Daoy (cell line): ENCODE measurements around a stretch of chr4.

- RAMPAGE, long total RNA, result no peak
Observed at GRCh38 chr4:99946911-99947638, 657 bp upstream of the DNAJB14 start.

- RAMPAGE, long total RNA, result no peak
Observed at GRCh38 chr4:99950410-99951102, 481 bp upstream of the H2AZ1 start.

- RAMPAGE, long total RNA, result no peak
Observed at GRCh38 chr4:100095936-100096318, 94.3 kb downstream of the DDIT4L start.

GRCh38 chr4:101037718-101038394, 309.5 kb downstream of the PPP3CA start:
- RAMPAGE, long total RNA, result no peak

- RAMPAGE, long total RNA, result no peak
Observed at GRCh38 chr4:101191581-101192067, 155.7 kb downstream of the PPP3CA start.

- RAMPAGE, long total RNA, result no peak
Observed at GRCh38 chr4:101195730-101196162, 151.6 kb downstream of the PPP3CA start.

- RAMPAGE, long total RNA, result no peak
Observed at GRCh38 chr4:101200479-101201144, 146.7 kb downstream of the PPP3CA start.

- RAMPAGE, long total RNA, result no peak
Observed at GRCh38 chr4:101699640-101700064, 90.9 kb upstream of the BANK1 start.

DNA sequence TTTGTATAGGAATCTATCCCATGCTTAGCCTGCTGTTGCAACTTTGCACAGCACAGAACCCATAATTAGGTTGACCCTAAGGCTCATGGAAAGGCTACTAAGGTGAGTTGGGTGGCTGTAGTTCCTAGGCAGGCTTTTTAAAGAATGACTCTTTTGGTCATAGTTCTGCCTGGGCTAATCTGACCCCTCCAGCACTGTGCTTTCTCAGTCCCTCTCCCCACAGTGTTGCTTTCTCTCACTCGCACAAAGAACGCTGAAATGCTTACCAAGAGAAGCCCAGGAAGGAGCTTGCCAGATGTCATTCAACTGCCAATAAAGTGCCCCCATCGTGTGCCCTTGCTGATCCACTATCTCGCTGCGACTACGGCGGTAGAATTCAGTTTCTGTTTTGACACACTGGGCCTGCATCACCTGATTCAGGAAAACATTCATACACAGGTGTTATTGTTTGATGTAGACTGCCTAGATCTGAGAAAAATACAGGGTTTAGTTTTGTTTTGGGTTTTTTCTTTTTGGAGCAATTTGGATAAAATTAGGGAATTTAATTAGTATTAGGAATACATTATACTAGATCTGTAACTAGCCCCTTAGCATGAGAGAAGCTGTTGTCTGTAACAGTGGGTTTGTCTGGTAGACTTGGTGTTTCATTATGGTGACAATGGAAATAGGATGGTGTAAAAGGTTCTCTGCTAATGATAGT, 121.2 kb downstream of the MANBA start:
- RAMPAGE, long total RNA, result no peak

DNA sequence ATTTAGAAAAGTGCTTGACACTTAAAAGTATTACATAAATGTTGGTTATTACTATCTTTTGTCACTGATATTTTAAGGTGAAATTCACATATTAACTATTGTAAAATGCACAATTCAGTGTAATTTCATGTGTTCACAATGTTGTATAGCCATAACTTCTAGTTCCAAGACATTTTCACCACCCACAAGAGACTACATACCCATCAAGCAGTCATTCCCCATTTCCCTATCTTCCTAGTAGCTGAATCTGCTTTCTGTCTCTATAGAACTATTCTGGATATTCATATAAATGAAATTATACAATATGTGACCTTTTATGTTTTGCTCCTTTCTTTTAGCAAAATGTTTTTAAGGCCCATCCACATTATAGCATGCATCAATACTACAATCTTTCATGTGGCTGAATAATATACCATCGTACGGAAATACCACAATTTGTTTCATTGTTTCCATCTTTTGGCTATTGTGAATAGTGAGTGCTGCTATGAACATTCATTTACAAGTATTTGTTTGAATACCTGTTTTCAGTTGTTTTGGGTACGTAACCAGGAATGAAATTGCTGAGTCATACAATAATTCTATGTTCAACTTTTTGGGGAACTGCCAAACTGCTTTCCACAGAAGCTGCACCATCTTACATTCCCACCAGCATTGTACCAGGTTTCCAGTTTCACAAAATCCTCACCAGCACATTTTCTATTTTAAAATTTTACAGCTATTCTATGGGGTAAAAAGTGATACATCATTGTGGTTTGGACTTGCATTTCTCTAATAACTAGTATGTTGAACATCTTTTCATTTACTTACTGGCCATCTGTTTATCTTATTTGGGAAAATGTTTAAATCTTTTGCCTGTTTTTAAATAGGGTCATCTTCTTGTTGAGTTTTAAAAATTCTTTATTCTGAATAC, 28.5 kb upstream of the MANBA start:
- RAMPAGE, long total RNA, result no peak

GRCh38 chr4:102794450-102794941, 32.9 kb downstream of the UBE2D3 start:
- RAMPAGE, long total RNA, result no peak

GRCh38 chr4:102806247-102807251, 20.8 kb downstream of the UBE2D3 start:
- RAMPAGE, long total RNA, result no peak

DNA sequence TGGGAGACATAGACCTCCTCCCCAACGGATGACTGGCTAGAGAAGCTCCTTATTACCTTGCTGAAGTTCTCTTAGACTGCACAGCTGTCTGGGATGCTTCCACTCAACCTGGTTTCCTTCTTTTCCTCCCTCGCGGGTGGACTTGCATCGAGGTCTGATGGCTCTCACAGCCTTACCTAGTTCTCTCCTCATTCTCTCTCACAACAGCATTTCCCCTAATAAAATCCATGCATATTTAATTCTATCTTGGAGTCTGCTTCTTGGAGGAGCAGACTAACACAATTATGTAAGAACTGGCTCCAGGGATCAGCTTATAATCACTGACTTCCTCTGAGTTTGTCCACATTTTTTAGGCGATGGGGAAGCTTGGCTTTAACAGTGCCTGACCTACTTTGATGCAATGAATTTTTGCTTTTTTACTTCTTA, 1.0 kb downstream of the BDH2 start:
- RAMPAGE, long total RNA, result no peak

DNA sequence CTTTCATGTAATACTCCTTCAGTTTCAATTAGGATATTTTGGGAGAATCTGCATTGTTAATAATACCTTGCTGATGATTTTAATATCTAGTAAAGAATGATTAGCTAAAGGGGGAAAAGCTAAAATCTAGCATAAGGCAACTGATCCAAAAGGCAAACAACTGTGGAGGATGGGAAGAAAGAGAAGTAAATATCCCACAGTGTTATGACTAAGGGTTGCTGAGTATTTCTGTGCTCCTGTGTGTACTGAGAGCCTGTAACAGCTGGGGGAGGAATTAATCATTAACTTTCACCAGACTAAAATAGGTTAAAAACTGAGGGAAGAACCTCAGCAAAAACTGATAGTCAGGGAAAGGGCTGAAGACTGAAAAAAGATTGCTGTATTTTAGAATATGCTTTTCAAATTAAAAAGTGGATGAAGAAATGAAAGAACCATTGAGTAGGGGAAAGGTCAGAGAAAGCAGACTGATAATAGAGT, 365.9 kb downstream of the CXXC4 start:
- RAMPAGE, long total RNA, result no peak

GRCh38 chr4:106978436-106978992, 57.6 kb downstream of the DKK2 start:
- RAMPAGE, long total RNA, result no peak

- RAMPAGE, long total RNA, result no peak
Observed at GRCh38 chr4:107153814-107154384, 117.8 kb upstream of the DKK2 start.

GRCh38 chr4:107236469-107236668, 200.3 kb upstream of the DKK2 start:
- RAMPAGE, long total RNA, result no peak

DNA sequence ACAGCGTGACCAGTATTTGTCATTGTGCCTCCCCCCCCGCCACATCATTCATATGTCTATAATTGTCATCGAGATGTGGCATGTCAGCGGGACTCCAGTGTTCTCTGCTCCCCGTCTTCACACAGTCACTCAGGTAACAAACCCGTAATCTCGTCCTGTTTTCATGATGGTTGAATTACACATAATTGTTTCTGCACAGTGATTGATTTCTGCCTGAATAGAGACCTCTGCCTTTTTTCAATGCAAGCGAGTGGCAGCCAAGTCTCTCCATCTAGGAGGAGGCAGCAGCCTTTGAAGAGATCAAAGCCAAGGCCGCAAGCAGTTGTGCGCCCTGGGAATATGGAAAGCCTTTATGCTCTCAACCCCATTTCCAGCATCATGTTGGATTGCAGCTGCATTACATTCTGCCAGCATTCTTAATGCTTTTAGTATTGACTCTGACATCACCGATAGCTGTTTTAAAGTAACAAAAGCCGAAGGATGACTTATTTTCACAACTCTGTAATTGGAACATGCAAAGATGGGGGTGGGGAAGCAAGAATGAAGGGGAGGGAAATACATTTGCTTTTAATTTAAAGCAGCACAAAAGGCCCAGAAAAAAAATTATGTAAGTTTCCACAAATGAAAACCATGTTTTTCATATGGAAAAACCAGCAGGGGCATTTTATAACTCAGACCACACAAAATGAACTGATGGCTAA, 27.2 kb downstream of the LEF1 start:
- RAMPAGE, long total RNA, result no peak

- RAMPAGE, long total RNA, result no peak
Observed at GRCh38 chr4:108172871-108173617, 4.3 kb upstream of the LEF1 start.

DNA sequence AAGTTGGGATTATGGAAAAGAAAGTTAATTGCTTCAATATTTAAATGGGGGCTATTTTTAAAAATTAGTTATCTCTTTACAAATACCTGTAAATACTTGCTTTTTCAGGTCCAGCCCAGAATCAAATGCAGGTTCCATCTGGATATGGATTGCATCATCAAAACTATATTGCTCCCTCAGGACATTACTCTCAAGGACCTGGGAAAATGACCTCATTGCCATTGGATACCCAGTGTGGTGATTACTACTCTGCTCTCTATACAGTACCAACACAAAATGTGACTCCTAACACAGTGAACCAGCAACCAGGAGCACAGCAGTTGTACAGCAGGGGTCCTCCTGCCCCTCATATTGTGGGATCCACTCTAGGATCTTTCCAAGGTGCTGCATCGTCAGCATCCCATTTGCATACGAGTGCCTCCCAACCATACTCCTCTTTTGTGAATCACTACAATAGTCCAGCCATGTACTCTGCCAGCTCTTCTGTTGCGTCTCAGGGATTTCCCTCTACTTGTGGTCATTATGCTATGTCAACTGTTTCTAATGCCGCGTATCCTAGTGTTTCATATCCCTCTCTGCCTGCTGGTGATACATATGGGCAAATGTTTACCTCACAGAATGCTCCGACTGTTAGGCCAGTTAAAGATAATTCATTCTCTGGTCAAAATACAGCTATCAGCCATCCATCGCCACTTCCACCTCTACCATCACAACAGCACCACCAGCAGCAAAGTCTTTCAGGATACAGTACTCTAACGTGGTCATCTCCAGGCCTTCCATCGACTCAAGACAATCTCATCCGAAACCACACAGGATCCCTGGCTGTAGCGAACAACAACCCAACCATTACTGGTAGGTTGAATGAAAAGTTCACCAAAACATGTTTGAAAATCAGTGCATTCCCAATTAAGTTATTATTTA, 29.4 kb downstream of the SEC24B start:
- RAMPAGE, long total RNA, result no peak